Gallbladder (tissue), 1 donor: ENCODE measurements around a stretch of chr9.

- PRO-cap: no peak
These were observed 182.4 kb downstream of the PBX3 start for GRCh38 chr9:125929519-125929971.

DNA sequence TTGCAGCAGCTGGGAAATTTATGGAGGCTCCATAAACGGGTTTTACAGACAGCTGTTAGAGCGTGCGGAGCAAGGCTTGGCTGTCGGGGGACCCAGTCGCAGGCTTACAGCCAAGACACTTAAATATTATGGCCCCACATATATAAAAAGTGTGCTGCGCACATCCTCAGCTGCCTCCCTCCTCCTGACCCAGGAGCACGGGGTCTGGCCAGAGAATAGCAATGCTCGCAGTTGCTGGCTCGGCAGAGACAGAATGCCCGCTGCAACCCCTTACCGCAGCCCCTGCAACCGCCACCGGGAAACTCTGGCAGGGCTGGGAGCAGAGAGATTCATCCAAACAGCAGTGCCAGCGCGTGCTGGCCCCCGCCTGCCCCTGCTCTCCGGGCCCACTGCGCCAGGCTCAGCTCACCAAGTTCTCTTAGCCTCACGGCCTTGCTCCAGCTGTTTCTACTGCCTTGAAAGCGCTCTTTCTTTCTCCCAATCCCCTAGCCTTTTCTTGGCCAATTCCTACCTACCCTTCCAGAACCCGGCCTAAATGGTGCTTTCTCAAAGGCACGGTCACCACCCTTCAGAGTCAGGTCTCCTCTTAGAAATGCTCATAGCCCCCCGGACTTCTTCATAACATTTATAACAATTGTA, 28.2 kb upstream of the MVB12B start:
- PRO-cap: no peak

- PRO-cap: no peak
These were observed 68.7 kb downstream of the MVB12B start for GRCh38 chr9:126395385-126395663.

DNA sequence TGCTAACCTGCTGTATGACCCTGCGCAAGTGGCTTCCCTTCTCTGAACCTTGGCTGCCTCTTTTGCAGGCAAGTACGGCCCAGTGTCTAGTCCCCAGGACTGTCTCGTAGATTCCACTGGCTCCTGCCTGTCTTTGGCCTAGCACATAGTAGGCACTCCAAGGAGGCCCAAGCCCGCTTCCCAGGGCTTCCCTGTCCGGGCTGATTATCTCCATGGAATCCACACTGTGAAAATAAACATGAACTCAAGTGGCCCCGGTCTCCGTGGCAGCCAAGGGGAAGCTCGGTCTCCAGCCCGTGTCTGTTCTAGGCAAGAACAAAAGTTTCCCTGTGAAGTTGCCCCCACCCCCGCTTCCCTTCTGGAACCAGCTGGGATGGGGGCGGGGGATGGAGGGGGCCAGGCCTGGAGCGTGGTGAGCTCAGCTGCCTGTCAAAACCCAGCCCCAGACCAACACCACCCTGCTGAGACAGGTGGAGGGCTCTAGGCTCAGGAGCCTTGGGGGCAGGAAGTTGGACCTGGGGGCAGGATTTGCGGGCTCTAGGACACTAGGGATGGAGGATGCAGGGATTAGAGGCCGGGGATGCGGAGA, 26.0 kb upstream of the LMX1B start:
- PRO-cap: no peak

GRCh38 chr9:126597244-126597613, 16.5 kb upstream of the LMX1B start:
- PRO-cap: no peak

- PRO-cap: no peak
These were observed 1.6 kb downstream of the LMX1B start for GRCh38 chr9:126615276-126615830.

DNA sequence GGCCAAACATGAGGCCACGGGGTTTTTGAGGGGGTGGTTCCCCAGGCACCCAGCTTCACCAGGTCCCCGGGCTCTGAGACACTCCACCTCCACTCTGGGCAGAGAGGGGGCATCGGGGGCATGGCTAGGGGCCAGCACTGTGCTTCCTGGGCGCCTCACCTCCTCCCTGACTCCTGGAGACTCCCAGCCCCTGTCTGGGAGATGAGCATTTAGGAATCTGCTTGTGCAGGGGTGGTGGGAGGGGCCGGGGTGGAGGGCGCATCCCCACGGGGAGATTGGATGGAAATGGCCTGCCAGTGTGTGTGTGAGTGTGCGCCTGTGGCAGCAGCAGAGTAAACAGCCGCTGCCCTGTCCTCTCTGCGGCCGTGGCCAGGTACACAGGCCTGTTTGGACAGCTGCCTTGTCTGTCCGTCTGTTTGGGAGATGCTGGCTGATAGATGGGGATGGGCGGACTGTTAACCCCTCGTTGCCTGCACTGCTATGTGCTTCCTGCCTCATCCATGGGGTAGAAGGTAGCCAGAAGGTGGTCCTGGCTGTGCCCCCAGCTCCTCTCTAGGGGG, 59.9 kb downstream of the LMX1B start:
- PRO-cap: no peak

- PRO-cap: no peak
These were observed 90.9 kb downstream of the LMX1B start for GRCh38 chr9:126704629-126705080.

- PRO-cap: no peak
These were observed 41.5 kb upstream of the ZBTB43 start for GRCh38 chr9:126763301-126763765.

DNA sequence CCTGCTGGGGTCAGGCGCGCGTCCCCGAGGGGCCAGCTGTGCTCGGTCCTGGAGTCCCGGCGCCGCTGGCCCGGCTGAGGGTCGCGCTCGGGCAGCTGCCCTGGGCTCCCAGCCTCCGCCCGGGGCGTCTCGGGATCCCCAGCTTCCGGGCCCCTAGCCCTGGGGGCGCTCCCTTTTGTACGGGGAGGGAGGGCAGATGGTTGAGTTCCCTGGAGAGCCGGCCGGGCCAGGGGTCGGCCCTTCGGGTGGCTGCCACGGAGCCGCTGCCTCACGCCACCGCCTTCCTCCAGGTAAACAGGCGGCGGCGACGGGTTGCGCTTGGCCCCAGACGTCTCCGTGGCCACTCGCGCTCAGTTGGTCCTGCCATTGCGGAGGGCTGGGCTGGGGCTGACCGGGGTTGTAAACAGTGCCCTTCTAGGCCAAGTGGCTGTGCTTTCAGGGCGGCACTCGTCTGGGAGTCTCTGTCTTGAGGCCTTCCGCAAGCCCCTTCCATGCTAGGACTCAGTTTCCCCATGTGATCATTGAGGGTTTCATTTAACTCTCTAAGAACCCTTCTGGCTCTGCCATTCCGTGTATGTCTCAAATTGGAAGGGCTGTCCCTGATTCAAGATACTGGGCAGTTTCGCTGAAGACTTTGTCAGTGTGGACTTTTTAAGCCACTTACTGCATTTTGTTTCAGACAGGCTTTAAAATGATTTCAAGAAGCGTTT, 663 bp downstream of the ZBTB34 start:
- PRO-cap: no peak

GRCh38 chr9:127169232-127169472, 46.7 kb upstream of the ANGPTL2 start:
- PRO-cap: no peak

DNA sequence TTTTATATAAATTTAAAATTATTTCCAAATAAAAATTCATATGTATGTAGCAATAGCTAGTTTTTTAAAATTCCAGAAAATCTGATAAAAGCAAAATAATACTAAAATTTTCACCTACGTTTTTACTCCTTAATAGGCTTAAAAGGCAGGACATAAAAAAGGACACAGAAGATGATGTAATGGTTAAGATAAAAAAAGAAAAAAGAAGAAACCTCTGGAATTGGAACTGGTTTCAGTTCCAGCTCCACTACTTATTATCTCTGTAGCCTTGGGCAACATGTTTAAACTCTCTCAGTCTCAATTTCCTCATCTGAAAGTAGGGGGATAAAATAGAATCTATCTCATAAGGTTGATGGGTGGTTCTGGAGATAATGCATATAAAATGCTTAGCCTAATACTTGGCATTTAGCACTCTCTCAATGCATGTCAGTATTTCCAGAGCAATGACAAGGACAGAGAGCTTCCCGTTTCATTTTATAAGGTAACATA, 44.5 kb downstream of the GARNL3 start:
- PRO-cap: no peak

GRCh38 chr9:127360698-127361388, 36.1 kb upstream of the SLC2A8 start:
- PRO-cap: no peak

GRCh38 chr9:127451713-127452693, 693 bp downstream of the LRSAM1 start:
- PRO-cap: no peak

GRCh38 chr9:127523444-127523842, 45.4 kb downstream of the NIBAN2 start:
- PRO-cap: no peak

DNA sequence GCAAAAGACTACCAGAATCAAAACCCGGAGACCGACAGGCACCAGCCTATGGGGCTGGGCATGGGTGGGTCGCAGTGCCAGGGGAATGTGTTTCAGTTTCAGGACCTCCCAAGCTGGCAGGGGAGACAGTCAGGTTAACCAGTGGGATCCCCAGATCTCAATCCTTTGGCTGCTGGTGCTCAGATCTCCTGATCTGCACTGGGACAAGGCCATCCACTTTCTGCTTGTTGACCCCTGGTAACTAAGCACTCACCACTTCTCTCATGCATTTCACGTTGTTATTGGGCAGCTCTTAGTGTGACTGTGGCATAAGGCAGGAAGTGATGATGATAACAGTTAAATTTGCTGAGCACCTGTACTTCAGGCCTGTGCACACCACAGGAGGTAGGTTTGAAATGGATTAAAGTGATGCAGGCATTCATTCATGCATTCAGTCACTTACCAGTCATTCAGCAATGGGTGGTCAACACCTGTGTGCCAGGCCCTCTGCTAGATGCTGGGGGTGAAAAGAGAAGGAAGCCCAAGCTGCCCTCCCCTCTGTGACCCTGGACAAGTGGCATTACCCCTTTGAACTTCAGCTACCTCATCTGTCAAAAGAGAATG, 1.1 kb upstream of the NIBAN2 start:
- PRO-cap: unidirectional peak, minus-strand start at position 222 of the sequence

DNA sequence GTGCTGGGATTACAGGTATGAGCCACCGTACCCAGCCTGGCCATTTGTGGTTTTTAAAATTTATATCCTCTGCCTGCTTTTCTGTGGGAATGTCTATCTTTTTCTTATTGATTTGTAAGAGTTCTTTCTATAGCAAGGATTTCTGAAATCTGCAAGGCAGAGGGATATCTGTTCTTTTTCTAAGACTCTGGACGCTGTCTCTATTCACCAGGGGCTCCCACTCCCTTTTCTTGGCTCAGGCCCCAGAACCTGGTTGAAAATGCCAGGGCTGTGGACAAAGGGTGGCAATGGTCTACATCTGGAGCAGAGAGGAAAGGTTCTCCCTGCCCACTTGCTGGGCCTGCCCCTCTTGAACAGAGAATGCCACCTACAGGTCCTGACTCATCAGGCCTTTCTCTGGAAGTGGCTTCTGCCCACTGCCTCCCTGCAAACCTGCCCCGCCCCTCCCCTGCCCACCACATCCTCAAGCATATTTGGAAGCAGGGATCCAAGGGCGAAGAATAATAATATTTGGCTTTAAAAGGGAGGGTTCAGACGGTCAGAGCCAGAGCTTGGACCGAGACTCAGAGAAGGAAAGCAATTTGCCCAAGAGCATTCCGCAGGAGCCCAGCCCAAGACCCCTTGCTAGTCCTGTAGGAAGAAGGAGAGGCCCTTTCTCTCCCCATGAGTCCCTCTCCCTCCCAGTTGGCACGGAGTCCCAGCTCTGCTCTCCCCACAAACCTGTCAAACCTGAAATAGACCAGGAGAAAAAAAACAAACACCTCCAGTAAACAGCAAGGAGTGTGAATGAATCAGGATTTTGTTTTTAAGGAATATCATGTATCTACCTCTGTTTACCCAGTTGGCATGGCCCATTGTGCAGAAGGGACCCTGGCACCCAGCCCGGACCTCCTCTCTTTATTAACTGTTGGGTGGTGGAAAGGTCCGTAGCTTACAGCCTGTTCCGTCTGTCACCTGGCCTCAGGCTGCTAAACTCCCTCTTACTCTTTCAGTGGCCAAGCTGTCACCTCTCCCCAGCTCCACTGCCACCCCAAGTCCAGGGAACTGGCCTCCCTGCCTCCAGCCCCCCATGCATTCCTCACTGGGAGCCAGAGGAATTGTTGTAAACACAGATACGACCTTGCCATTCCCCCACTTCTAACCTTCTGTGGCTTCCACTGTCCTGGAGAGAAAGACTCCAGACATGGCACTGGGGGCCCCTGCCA, 5.5 kb upstream of the NIBAN2 start:
- PRO-cap: unidirectional peak, minus-strand start at position 355 of the sequence; bidirectional peak, plus-strand start at position 936 of the sequence, minus-strand start at position 675 of the sequence

- PRO-cap: no peak
These were observed 32.9 kb downstream of the STXBP1 start for GRCh38 chr9:127644870-127645408.

DNA sequence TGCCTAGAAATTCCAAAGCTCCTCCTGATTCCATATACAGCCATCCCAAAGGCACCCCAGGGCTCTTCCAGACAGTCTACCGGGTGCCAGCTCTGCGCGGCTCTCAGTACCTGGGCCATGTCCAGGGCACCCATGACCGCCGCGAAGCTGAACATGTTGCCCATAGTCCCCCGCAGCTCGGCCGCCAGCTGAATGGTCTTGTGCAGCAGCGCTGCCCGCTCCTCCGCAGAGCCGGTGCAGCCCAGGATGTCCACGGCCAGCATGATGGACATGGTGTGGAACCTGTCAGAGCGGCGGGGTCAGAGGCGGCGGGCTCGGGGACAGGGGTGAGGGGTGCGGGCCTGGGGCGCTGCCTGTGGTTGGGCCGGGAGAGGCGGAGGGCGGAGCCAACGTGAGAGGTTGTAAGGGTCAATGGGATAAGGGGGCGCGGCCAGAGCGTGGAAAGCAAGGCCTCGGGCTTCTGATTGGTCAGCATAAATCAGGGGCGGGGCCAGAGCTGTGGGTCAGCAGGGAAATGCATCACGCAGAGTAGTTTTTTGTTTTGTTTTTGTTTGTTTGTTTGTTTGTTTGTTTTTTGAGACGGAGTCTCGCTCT, 6.7 kb upstream of the TOR2A start:
- PRO-cap: no peak

DNA sequence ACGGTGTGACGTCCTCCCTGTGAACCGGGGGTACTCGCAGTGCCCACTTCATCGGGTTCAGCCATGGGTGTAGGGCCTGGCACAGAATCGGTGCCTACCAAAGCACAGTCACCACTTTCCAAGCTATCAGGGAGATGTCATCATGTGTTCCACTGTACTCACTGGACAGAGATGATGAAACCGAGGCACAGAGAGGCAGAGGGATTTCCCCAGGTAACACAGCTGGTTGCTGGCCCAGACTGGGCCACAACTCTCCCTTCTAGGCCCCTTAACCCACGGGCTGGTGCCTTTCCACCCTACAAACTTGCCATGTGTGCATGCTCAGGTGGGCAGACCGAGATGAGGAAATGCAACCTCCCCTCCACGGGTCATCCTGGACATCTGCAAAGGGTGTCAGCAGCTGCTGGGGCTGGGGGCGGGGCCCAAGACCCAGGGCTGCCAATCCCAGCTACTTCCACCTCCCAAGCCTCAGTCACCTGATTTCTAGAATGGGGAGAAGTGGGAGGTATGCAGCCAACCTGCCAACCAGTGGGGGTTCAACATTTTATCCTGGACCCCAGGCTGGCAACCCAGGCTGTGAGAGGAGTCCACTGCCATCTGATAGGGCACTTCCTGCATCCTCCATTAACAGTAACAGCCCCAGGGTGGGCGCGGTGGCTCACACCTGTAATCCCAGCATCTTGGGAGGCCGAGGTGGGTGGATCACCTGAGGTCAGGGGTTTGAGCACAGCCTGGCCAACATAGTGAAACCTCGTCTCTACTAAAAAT, 882 bp upstream of the SH2D3C start:
- PRO-cap: no peak